ENCODE measurements around a stretch of chr2.

DNA sequence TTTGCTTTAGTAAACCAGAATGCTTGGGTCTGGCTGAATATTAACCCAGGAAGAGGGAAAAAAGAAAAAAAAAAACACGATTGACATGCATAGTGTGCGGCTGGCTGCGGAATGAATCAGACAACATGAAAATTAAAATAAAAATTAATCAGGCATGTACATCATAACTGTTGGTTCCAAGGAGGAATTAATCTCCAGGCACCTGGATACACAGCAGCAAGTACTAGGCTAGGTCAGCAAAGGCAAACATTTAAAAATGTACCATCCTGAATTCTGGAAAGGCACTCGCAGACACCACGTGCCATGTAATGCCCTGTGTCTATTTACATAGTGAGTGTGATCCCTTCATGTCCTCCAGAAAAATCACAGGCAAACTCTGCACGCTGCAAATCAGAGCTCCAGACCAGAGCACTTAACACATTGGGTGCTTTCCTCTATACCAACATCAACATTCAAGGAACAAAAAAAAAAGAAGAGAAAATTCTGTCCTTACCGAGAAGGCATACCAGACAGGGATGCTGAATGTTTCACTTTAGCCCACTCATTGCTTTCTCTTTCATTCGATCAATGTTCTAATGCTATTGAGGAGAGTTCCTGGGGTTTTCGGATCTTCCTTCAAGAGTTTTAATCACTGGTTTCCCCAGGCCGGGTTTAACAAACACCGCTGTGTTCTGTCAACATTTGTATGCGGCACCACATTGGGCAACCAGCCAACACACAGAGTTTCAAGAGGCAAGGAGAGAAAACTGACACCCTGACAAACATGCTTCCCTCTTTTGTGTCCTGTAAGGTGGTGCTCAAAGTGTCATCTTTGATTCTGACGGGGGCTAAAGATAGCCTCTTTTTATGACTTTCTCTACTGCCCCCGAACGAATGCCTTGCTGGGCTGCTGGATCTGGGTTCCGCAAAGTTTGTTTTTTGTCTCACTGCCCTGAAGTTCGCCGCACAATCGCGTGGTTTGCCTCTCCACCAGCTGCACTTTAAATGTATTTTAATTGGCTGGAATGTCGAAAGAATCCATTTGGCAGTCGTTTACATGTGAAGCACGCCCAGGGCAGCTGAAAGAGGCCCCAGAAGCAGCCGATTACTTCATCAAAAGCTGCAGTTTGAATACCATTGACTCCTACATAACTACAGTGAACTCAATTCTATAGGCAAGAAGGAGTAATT is 106.3 kb upstream of the NCKAP5 start:
- RAMPAGE, long total RNA, result no peak
- RRBS, result no CpG with 5 or more reads among the region's 24 CpGs

GRCh38 chr2:133974378-133974615 is 279.6 kb upstream of the MGAT5 start:
- RAMPAGE, long total RNA, result no peak

- RAMPAGE, long total RNA, result no peak
- RRBS, result no CpG with 5 or more reads among the region's 5 CpGs
Observed at GRCh38 chr2:134138305-134139087, 115.4 kb upstream of the MGAT5 start.

DNA sequence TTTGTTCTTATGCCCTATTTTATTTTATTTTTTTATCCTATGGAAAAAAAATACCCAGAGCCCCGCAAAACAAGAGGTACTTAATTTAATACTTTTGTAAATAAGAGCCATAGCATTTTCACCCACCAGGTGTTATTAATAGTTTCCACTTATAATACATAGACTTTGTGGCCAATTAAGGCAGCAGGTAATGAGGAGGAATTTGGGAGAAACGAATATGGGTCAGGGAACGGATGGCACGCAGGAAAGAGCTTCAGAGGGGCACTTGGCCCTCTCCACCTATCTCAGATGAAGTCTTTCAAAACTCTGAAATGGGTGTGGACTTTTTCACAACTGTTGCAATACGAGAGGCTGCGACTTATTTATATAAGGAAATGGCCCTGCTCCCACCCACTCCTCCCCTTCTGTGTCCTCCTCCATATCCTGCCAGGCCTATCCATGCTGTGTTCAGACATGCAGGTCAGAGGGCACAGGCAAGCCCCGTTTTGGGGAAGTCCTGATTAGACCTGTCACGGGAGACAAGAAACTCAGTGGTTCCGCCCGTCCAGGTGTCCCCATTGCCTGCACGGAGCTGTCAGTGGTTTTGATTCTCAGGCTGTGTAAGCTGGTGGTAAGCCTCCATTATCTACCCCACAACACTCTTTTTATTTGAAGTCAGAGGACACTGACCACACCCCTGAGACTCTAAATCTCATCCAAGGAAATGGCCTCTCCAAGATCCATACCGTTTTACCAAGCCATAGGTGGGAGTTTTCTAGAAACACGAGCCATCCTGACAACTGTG is 99.7 kb upstream of the MGAT5 start:
- RAMPAGE, long total RNA, result no peak
- RRBS, result no CpG with 5 or more reads among the region's 13 CpGs

- RAMPAGE, long total RNA, result no peak
- RRBS, result no CpG with 5 or more reads among the region's 14 CpGs
Observed at GRCh38 chr2:134173158-134173921, 80.5 kb upstream of the MGAT5 start.

- RAMPAGE, long total RNA, result no peak
Observed at GRCh38 chr2:134178199-134178567, 75.7 kb upstream of the MGAT5 start.

GRCh38 chr2:134205141-134205970 is 48.5 kb upstream of the MGAT5 start:
- RAMPAGE, long total RNA, result no peak
- RRBS, result no CpG with 5 or more reads among the region's 8 CpGs

- RAMPAGE, long total RNA, result no peak
- RRBS, result no CpG with 5 or more reads among the region's 5 CpGs
Observed at GRCh38 chr2:134262432-134263332, 8.8 kb downstream of the MGAT5 start.

DNA sequence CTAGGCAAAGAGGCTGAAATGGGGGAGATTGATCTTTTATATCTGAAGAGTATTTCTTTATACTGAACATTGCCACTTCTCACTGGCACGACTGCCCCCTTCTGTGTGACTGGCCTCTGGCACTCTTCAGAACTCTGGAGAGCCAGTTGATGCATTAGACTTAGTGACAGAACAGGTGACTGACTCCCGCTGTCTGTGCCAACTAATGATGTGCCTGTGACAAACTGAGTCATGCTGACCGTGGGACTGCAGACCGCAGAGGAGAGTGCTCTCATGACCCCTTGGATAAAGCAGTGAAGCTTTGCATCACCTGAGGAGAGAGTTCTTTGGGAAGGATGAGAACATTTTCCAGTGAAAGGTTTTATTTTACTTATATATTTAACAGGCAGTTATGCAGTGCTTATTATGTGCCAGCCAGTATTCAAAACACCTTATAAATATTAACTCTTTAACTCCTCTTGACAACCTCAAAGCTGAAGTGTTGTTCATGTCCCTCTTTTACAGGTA is 14.5 kb downstream of the MGAT5 start:
- RAMPAGE, long total RNA, result no peak
- RRBS, result no CpG with 5 or more reads among the region's 4 CpGs

DNA sequence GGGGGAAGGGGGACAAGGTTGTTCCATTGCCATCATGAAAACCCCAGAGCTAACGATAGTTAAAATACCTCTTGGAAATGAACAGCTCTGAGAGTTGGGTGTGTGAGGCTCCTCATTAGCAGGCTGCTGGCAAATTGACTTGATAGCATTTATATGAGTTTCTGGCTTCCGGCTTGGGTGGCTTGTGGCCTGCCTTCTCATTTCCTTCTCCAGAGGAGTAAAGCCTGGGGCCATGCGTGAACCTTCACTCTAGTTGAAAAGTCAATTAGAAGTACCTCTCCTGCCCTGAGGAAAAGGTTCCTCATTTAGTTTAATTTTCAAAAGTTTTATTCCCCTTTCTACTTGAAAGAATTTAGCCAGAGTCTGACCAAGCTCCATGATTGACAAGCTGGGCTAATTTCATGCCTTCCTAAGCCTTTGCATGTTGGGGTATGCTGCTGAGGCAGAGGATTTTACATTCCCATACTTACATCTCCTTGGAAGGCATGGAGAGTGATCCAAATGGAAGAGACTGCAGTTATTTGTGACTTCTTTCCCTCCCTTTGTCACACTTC is 67.1 kb downstream of the MGAT5 start:
- RAMPAGE, long total RNA, result no peak
- RRBS, result no CpG with 5 or more reads among the region's 3 CpGs

GRCh38 chr2:134336007-134336819 is 82.3 kb downstream of the MGAT5 start:
- RAMPAGE, long total RNA, result no peak
- RRBS, result no CpG with 5 or more reads among the region's 7 CpGs

DNA sequence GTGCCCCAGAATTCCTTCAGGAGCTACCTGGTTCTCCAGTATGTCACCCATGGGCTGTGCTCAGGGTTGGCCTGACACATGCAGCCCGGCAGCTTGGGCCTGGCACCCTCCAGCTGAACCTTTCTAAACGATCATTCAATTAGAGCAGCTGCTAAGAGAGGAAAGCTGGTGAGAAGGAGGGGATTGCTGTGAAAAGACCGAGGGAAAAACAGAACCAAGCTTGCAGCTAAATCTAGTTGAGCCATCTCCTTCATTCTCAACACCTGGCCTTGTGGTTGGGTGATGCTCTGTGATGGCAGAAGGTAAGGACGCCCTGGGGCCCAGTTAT is 157.7 kb downstream of the MGAT5 start:
- RAMPAGE, long total RNA, result no peak
- RRBS, result no CpG with 5 or more reads among the region's 4 CpGs

- RAMPAGE, long total RNA, result no peak
- RRBS, result no CpG with 5 or more reads among the region's 2 CpGs
Observed at GRCh38 chr2:134433980-134434152, 180.0 kb downstream of the MGAT5 start.

DNA sequence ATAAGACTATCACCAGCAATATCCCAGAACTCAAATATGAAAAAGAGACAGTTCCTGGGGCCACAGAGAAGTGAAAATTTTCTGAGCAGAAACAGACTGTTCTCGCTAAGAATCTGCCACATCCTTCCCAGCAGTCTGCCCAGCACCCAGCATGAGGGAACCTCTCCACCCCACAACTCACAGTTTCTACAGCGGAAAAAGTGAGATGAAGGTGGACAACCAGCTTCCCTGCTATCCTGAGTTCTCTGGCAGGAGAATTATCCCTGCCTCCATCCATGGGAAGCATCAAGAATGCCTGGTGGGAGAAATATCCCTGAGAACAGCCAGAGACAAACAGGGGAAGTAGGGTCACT is 26.8 kb upstream of the TMEM163 start:
- RAMPAGE, long total RNA, result no peak
- RRBS, result no CpG with 5 or more reads among the region's 2 CpGs

- RAMPAGE, long total RNA, result no peak
- RRBS, result no CpG with 5 or more reads among the region's 18 CpGs
Observed at GRCh38 chr2:134917140-134917811, 1.3 kb upstream of the CCNT2 start.

DNA sequence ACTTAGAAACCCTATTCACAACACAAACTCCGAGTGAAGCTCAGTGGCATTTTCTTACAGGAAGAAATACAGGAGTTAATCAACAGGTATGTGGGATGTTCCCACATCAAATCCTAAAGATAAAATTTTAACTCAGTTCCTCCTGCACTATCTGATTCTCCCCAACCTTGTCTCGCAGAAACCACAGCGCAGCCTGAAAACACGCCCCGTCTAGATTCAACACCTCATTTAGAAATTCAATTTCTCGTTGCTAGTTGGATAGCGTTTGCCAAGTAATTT is 871 bp upstream of the CCNT2 start:
- RAMPAGE, long total RNA, result no peak
- RRBS, result no CpG with 5 or more reads among the region's 7 CpGs

GRCh38 chr2:135056709-135057256 is 4.7 kb downstream of the RAB3GAP1 start:
- RAMPAGE, long total RNA, result no peak

GRCh38 chr2:135537753-135538221 is 6.5 kb downstream of the R3HDM1 start:
- RAMPAGE, long total RNA, result no peak
- RRBS, result no CpG with 5 or more reads among the region's 4 CpGs

- RAMPAGE, long total RNA, result no peak
- RRBS, result no CpG with 5 or more reads among the region's 5 CpGs
Observed at GRCh38 chr2:135635037-135635445, 103.8 kb downstream of the R3HDM1 start.

DNA sequence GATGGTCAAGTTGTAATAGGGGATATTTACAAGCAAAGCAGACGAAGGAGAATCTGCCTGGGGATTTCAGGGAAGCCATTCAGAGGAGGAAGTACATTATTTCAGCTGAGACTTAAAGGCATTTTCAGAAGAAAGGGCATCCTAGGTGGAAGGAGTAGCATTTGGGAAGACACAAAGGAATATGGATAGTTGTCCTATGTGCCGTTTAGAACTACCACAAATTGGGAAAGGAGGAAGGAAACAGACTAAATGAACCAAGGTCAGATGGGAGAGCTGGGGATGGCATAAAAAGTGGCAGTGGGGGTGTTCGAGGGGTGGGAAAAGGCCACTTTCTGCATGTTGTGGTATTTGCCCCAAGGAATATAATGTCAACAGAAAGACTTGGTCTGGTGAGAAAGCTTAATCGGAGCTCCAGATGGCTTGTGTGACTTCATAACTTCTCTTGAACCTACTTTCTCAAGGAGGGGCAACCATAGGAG is 45.8 kb downstream of the UBXN4 start:
- RAMPAGE, long total RNA, result no peak
- RRBS, result no CpG with 5 or more reads among the region's 4 CpGs

All from epithelial cell of alveolus of lung (primary cell).